Endothelial cell of umbilical vein (primary cell): ENCODE results near the gene GRM1.

GRCh38 chr6:143678500-143678999, 785 bp downstream of the PHACTR2 start:
- PRO-cap: bidirectional peak, plus-strand start at chr6:143678724, minus-strand start at chr6:143678604; bidirectional peak, plus-strand start at chr6:143679163, minus-strand start at chr6:143678935
CAGE:
- cytosol, long polyA minus RNA: no peak
- cytosol, long polyA plus RNA: no peak
- long polyA plus RNA: no peak
- nucleus, long polyA minus RNA: no peak
- nucleus, long polyA plus RNA: no peak

GRCh38 chr6:143843439-143843961, 362 bp downstream of the LTV1 start:
- PRO-cap: no peak
CAGE:
- cytosol, long polyA minus RNA: no peak
- cytosol, long polyA plus RNA: no peak
- long polyA plus RNA: no peak
- nucleus, long polyA minus RNA: no peak
- nucleus, long polyA plus RNA: no peak

- PRO-cap: no peak
CAGE:
- cytosol, long polyA minus RNA: no peak
- cytosol, long polyA plus RNA: no peak
- long polyA plus RNA: no peak
- nucleus, long polyA minus RNA: no peak
- nucleus, long polyA plus RNA: no peak
These were observed 36.7 kb downstream of the STX11 start for GRCh38 chr6:144186738-144187674.

GRCh38 chr6:144191658-144192028, 41.3 kb downstream of the STX11 start:
- PRO-cap: no peak
CAGE:
- cytosol, long polyA minus RNA: no peak
- cytosol, long polyA plus RNA: no peak
- long polyA plus RNA: no peak
- nucleus, long polyA minus RNA: no peak
- nucleus, long polyA plus RNA: no peak

- PRO-cap: no peak
CAGE:
- cytosol, long polyA minus RNA: no peak
- cytosol, long polyA plus RNA: no peak
- long polyA plus RNA: no peak
- nucleus, long polyA minus RNA: no peak
- nucleus, long polyA plus RNA: no peak
These were observed 65.0 kb downstream of the STX11 start for GRCh38 chr6:144215324-144215761.

GRCh38 chr6:144287343-144287554, 2.1 kb downstream of the UTRN start:
- PRO-cap: no peak
CAGE:
- cytosol, long polyA minus RNA: no peak
- cytosol, long polyA plus RNA: no peak
- long polyA plus RNA: no peak
- nucleus, long polyA minus RNA: no peak
- nucleus, long polyA plus RNA: no peak

GRCh38 chr6:144301841-144302040, 16.6 kb downstream of the UTRN start:
- PRO-cap: no peak
CAGE:
- cytosol, long polyA minus RNA: no peak
- cytosol, long polyA plus RNA: no peak
- long polyA plus RNA: no peak
- nucleus, long polyA minus RNA: no peak
- nucleus, long polyA plus RNA: no peak

- PRO-cap: no peak
CAGE:
- cytosol, long polyA minus RNA: no peak
- cytosol, long polyA plus RNA: no peak
- long polyA plus RNA: no peak
- nucleus, long polyA minus RNA: no peak
- nucleus, long polyA plus RNA: no peak
These were observed 50.1 kb downstream of the UTRN start for GRCh38 chr6:144335269-144335545.

- PRO-cap: bidirectional peak, plus-strand start at chr6:144344200, minus-strand start at chr6:144343897
CAGE:
- cytosol, long polyA minus RNA: start-site peak on the plus strand at chr6:144344141-144344272, 635 reads
- cytosol, long polyA plus RNA: no peak
- long polyA plus RNA: start-site peak on the plus strand at chr6:144344177-144344248, 510 and 717 reads in 2 replicates
- nucleus, long polyA minus RNA: start-site peak on the plus strand at chr6:144344141-144344267, 10,923 reads
- nucleus, long polyA plus RNA: start-site peak on the plus strand at chr6:144344113-144344240, 827 and 1,129 reads in 2 replicates
These were observed 58.8 kb downstream of the UTRN start for GRCh38 chr6:144343559-144344713.

DNA sequence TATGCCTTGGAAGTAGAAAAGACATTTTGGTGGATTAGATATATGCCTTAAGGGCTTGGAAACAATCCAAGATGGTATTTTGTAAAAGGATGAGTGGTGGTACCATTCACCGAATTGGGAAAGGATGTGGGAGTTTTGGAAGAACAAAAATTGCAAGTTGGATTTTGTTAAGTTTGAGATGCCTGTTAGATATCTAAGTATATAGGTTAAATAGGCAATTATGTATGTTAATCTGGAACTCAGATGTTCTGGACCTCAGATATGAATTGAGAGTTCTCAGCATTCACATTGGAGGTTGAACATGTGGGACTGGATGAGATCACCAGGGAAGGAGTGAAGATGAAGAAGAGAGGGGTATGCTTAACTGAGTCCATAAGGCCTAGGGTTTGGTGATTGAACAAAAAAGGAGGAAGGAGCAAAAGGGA, 280.0 kb downstream of the UTRN start:
- PRO-cap: no peak
CAGE:
- cytosol, long polyA minus RNA: no peak
- cytosol, long polyA plus RNA: no peak
- long polyA plus RNA: no peak
- nucleus, long polyA minus RNA: no peak
- nucleus, long polyA plus RNA: no peak

DNA sequence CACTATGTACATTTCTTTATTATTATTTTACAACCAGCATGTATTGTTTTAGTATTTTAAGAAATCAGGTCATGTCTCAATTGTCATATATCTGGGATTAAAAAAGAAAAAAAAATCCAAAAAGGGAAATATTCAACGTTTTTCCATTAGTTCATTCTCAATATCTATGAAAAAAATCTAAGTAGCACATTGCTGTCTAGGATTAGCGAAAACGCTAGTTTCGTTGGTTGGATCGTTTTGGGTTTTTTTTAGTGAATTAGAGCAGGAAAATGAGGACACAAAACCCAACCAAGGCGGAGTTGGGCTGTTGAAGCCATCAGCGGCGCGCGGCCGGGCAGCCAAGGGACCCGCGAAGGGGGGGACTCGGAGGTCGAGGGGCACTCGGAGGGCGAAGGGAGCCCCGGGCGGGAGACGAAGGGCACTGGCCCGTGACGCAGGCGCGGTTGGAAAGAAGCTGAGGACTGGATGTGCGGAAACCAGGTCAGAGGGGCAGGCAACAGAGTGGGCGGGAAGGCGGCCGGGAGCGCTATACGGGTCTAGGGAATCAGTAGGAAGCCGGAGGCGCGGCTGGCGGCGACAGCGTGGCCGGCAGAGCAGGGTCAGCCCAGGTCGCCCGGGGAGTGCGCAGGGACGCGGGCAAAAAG, 757 bp downstream of the EPM2A start:
- PRO-cap: bidirectional peak, plus-strand start at position 550 of the sequence, minus-strand start outside the sequence
CAGE:
- cytosol, long polyA minus RNA: no peak
- cytosol, long polyA plus RNA: no peak
- long polyA plus RNA: no peak
- nucleus, long polyA minus RNA: start-site peak on the plus strand centred at position 534 of the sequence, 27 bp wide, 18 reads
- nucleus, long polyA plus RNA: no peak

DNA sequence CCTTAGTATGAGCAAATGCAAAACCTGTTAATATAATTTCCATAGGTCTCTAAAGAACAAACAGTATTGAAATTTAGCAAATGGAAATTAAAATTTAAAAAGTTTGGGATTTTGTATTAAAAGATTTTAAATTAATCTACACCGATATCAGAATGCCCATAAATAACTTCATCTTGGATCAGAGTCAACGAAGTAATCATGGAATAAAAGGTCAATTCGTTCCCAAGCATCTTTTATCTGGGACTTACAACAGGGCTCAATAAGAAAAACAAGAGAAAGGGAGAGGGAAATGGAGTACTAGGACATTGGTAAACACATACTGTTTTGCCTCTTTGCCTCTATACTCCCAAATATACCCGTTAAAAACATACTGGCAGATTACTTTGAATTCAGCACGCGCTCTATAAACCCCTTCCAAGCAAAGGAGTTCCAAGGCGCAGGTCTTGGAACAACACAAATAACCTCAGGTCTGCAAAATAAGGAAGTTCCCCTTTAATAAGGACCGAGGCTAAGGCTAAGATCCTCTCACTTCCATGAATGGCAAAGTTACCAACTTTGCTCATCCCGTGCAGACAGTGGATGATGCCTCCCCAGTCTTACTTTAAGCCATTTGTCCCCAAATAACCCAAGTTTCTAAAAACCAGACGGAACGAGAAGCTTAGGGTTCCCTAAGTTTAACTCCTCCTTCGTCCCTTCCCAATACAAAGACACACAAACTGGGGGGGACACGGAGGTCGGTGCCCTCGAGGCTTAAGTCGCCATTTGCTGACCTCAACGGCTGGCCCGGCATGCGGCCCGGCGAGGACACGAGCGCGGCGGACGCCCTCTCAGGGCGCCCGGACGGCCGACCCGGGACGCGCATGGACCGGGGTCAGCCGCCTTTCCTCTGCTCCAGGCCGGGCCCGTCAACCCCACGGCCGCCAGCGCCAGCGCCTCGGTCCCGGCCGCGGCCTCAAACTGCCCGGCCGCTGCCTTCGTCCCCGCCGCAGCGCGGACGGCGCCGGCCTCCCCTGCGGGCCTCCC, 713 bp downstream of the FBXO30 start:
- PRO-cap: no peak
CAGE:
- cytosol, long polyA minus RNA: no peak
- cytosol, long polyA plus RNA: no peak
- long polyA plus RNA: no peak
- nucleus, long polyA minus RNA: no peak
- nucleus, long polyA plus RNA: no peak

DNA sequence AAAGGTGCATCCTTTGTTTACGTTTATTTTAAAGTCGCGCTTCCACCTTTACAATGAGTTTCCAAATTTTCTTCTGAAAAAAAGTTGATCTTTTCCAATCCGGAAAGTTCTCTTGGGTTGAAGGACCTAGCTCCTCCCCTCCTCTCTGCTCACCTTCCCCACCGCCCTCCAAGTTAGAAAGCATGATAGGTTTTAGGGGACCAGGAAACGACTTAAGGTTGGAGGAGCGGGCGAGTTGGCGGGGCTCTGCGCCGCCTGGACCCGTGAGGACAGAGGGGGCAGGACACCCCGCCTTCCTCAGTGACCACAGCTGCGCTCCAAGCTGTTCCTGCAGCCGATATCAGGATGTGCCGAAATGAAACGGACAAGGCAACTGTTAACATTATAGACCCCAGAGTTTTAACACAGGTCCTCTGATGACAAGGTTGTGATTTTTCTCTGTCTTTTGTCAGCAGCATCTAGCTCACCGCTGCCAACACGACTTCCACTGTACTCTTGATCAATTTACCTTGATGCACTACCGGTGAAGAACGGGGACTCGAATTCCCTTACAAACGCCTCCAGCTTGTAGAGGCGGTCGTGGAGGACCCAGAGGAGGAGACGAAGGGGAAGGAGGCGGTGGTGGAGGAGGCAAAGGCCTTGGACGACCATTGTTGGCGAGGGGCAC, at the start of gene GRM1:
Gene GRM1, plus strand, starts transcription at position 320 of the 667 bp plus-strand sequence.
- PRO-cap: no peak
CAGE:
- cytosol, long polyA minus RNA: no peak
- cytosol, long polyA plus RNA: no peak
- long polyA plus RNA: no peak
- nucleus, long polyA minus RNA: no peak
- nucleus, long polyA plus RNA: no peak

- PRO-cap: no peak
CAGE:
- cytosol, long polyA minus RNA: no peak
- cytosol, long polyA plus RNA: no peak
- long polyA plus RNA: no peak
- nucleus, long polyA minus RNA: no peak
- nucleus, long polyA plus RNA: no peak
These were observed 72.4 kb upstream of the STXBP5 start for GRCh38 chr6:147131781-147132208.

GRCh38 chr6:147207507-147207949, 3.3 kb downstream of the STXBP5 start:
- PRO-cap: no peak
CAGE:
- cytosol, long polyA minus RNA: no peak
- cytosol, long polyA plus RNA: no peak
- long polyA plus RNA: no peak
- nucleus, long polyA minus RNA: no peak
- nucleus, long polyA plus RNA: no peak

- PRO-cap: no peak
CAGE:
- cytosol, long polyA minus RNA: no peak
- cytosol, long polyA plus RNA: no peak
- long polyA plus RNA: no peak
- nucleus, long polyA minus RNA: no peak
- nucleus, long polyA plus RNA: no peak
These were observed 7.2 kb downstream of the STXBP5 start for GRCh38 chr6:147211423-147211838.

- PRO-cap: no peak
CAGE:
- cytosol, long polyA minus RNA: no peak
- cytosol, long polyA plus RNA: no peak
- long polyA plus RNA: no peak
- nucleus, long polyA minus RNA: no peak
- nucleus, long polyA plus RNA: no peak
These were observed 35.1 kb downstream of the STXBP5 start for GRCh38 chr6:147239096-147239900.

- PRO-cap: no peak
CAGE:
- cytosol, long polyA minus RNA: no peak
- cytosol, long polyA plus RNA: no peak
- long polyA plus RNA: no peak
- nucleus, long polyA minus RNA: no peak
- nucleus, long polyA plus RNA: no peak
These were observed 120.4 kb downstream of the STXBP5 start for GRCh38 chr6:147324295-147325290.

DNA sequence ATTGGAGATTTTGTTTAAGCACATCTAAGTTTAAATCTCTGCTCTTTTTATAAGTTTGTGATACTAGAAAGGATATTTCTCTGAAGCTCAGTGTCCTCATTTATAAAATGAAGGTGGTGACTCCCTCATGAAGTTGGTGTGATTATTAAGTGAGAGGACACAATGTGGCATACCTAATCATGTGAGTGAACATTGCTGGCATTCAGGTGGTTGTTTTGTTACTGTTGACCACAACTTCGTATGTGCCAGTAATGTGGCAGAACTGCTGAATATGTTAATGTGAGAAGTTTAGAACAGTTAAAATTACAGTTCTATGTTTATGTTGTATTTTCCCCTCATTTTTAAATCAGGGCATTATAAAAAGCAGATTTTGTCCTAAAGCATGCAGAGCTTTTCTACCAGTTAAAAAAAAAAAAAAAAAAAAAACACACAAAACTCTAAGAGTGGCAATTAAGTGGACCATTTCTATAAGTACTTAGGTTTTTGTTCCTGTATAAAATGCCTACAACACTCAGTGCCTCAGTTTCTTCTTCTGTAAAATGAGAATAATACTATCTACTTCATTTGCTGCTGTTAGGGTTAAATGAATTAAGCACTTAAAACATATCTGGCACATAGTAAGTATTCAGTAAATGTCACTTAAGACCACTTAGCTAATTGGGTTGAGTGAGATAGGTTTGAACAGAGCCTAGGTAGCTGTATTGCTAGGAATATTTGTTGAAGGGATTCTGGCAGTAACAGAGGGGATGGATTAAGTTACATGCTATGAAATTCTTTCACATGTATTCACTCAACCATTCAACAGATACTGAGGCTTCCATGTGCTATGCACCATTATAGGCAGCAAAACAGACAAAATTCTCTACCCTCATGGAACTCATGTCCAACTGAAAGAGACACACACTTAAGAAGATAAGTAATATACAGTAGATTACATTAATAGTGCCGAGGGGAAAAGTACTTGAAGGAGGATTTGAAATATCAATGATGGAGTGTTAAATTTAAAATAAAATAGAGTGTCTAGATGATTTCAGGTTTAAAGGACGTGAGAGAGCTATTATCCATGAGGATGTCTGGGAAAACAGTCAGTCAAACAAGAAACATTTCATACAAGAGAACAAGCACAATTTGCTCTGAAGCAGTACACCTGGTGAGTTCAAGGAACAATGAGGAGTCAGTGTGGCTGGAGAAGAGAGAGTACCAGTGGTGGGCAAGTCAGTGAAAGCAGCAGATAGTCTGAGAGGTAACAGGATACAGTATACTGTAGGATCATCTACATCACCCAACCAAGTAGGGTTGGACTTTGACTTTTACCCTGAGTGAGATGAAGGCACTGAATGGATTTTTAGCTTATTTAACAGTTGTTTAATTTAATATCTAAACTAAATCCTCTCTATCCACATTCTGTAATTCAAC, 127.7 kb downstream of the STXBP5 start:
- PRO-cap: no peak
CAGE:
- cytosol, long polyA minus RNA: no peak
- cytosol, long polyA plus RNA: no peak
- long polyA plus RNA: no peak
- nucleus, long polyA minus RNA: no peak
- nucleus, long polyA plus RNA: no peak

DNA sequence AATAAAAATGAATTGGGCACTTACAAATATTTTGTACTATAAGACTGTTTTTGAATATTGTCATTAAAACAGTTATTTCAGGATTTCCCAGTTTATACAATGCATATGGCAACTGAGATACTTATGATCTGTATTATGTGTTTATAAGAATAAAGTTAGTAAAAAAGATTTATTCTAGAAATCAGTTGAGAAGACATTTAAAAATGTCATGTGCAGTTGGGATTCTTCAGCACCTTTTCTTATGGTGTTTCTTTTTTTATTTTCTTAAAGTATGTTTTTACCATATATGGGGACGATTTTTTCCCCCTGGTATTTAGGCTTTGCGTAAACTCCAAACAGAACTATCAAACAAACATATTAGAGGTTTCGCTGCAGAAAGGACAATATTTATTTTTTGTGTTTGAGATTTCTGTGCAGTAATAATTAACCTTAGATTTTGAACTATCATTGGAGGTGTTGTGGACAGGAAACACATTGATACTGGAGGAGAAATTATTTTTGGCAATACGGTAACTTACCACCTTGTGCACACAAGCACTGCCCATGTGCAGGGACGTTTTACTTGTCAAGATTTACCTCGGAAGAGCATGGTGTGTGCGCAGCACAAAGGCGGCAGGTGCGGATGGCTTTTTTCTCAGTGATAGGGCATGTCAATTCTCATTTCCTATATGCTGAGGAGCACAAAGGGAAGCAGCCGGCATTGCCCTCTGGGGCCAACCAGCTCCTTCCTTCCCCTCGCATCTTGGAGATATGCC, 21.5 kb downstream of the SAMD5 start:
- PRO-cap: no peak
CAGE:
- cytosol, long polyA minus RNA: no peak
- cytosol, long polyA plus RNA: no peak
- long polyA plus RNA: no peak
- nucleus, long polyA minus RNA: no peak
- nucleus, long polyA plus RNA: no peak